Skeletal muscle tissue (tissue), 7 donors: ENCODE measurements around the genes TRIML1 and DUX4.

DNA sequence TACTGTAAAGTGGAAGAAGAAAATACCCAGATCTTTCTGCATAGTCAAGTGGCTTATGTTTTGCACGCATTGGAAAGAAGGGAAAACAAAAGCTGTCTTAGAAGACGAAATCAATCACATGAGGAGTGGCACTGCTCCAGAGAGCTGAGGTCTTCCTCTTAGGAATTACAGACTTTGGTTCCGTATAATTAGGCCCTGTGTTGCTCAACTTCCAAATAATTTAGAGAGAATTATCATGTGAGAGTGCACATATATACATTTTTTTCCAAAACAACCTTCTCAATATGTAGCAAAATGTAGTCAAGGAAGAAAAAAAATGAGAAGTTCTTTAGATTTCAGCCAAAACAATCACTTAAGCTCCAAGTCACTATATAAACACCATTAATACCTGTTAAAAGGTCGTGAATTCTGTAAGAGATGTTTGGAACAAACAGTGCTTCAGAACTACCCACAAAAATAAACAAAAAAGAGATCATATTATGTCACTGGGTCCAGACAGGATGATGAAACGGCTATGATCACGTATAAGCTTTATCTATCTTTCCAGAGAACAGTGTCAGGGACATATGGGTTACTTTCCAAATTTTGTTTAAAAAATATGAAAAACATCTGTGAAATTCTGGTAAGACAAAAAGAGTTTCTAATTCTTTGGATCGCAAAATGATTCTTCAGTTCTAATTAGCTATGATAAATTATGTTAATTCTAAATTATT, 90.2 kb downstream of the SORBS2 start:
- PRO-cap, 3 experiments: no peak in any of the 3 experiments
- RAMPAGE, long total RNA: no peak
- RRBS, 2 experiments: no CpG with 5 or more reads among the region's 7 CpGs

DNA sequence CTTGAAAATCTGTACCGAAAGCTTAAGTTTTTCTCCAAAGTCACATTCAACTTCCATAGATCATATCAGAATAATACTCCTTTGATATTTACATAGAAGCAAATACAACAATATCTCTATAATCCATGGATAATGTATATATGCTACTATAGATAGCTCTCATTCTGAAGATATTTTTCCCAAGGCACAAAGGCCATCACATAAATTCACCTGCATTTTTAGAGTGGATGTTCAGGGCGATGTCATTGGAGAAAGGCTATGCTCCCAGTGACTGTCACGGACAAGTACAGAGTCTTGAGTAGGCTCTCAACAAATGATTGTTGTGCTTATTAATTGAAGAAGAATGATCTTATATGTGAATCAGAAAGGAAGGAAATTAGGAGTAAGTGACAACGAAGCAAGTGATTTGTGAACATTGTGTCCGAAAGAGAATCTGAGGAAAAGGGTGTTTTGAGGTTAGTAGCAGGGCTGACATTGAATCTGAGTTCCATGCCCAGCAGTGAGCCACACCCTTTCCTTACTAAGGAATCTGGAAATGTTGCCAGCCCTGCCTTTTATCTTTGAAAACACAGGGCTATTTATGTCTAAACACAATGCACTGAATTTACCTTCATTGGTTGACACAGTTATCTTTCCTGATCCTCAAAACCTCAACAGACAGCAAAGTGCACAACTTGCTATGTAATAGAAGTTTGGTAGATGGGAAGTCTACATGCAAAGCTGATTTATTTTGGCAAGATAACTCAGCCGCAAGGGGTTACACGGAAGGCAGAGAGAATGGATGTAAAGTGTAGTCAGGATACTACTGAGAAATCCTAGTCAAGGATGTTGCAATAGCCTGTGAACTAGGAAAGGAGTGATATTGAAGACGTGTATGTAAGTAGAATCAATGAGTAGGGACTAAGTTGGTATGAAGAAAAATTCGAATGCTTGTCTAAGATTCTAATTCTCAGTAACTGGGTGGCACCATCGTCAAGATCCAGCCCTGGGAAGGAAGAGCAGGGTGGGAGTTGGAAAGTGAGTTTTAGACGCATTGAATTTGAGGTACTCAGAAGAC, 50.4 kb downstream of the SORBS2 start:
- PRO-cap, 3 experiments: no peak in any of the 3 experiments
- RAMPAGE, long total RNA: no peak
- RRBS, 2 experiments: no CpG with 5 or more reads among the region's 11 CpGs

DNA sequence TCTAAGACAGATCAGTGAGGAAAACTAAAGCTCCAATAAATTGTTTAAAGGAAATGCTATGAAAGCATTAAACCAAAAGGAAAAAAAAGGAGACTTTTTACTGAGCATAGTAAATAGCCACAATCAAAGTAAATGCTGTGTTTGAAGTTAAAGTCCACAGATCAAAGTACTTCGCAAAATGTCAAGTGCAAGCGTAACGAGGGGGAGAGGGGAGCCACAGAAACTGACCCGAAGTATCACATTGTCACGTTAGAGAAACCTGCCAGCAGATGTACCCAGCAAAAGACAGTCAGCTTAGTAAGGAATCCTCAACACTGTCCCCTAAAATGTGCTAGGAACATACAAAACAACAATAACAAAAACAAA, 37.7 kb downstream of the SORBS2 start:
- PRO-cap, 3 experiments: no peak in any of the 3 experiments
- RAMPAGE, long total RNA: no peak
- RRBS, 2 experiments: no CpG with 5 or more reads among the region's 5 CpGs

DNA sequence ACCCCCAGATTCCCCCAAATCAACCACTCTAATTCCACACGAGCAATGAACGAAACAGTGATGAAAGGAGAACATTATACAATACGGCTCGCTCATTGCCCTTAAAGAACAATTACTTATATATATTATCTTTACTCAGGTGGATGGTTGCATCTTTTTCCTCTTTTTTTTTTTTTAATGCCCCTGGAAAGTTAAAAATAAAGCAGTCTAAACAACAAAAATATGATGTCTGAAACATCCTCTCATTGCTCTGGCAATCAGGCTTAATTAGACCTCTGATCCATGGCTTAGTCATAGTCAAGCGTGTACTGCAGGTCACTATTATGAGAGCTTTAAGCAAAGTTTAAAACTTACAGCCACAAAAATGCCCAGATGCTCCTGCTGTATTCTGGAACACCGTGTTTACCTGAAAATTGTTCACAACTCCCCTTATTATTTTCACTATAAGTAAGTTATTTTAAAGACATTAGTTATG, 37.3 kb downstream of the SORBS2 start:
- PRO-cap, 3 experiments: no peak in any of the 3 experiments
- RAMPAGE, long total RNA: no peak
- RRBS, 2 experiments: no CpG with 5 or more reads among the region's 6 CpGs

DNA sequence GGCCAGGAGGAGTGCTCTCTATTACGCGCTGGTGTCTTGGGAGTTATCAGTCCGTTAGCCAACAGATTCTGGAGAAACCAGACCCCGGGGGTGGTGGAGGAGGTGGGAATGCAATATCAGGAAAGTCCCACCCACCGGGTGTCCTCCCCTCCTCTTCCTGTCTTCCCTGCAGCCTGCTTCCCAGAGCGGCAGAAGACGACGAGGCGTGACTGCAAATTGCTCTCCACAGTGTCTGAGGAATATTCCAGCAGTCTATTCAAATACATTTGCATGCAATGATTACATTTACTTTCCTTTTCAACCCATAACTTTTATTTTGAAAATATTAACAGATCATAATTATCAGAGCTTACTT, 17.8 kb upstream of the TLR3 start:
- PRO-cap, 3 experiments: no peak in any of the 3 experiments
- RAMPAGE, long total RNA: no peak
- RRBS, 2 experiments: 60% methylated on average over 1 of the region's 9 CpGs; no CpG with 5 or more reads in 1 of the 2 experiments

- PRO-cap, 3 experiments: no peak in any of the 3 experiments
- RAMPAGE, long total RNA: no peak
- RRBS, 2 experiments: 92 to 100% methylated on average over 1 of the region's 26 CpGs
Measured at GRCh38 chr4:186081099-186082056, 12.4 kb downstream of the TLR3 start.

- PRO-cap, 3 experiments: no peak in any of the 3 experiments
- RAMPAGE, long total RNA: no peak
- RRBS, 2 experiments: no CpG with 5 or more reads among the region's 13 CpGs
Measured at GRCh38 chr4:186168909-186169379, 22.4 kb upstream of the CYP4V2 start.

- PRO-cap, 3 experiments: no peak in any of the 3 experiments
- RAMPAGE, long total RNA: no peak
- RRBS, 2 experiments: no CpG with 5 or more reads among the region's 16 CpGs
Measured at GRCh38 chr4:186203146-186203970, 12.0 kb downstream of the CYP4V2 start.

- PRO-cap, 3 experiments: no peak in any of the 3 experiments
- RAMPAGE, long total RNA: no peak
- RRBS, 2 experiments: no CpG with 5 or more reads among the region's 1 CpG
Measured at GRCh38 chr4:186250714-186251087, 15.3 kb upstream of the F11 start.

- PRO-cap, 3 experiments: peak in 1 of 3 experiments; most common minus-strand start chr4:186693565 (in 1)
- RAMPAGE, long total RNA: no peak
- RRBS, 2 experiments: no CpG with 5 or more reads among the region's 18 CpGs
Measured at GRCh38 chr4:186693302-186694538, 29.9 kb downstream of the FAT1 start.

GRCh38 chr4:186722764-186723456, 746 bp downstream of the FAT1 start:
- PRO-cap, 3 experiments: no peak in any of the 3 experiments
- RAMPAGE, long total RNA: no peak
- RRBS, 2 experiments: 2 to 3% methylated on average over 25 of the region's 40 CpGs

DNA sequence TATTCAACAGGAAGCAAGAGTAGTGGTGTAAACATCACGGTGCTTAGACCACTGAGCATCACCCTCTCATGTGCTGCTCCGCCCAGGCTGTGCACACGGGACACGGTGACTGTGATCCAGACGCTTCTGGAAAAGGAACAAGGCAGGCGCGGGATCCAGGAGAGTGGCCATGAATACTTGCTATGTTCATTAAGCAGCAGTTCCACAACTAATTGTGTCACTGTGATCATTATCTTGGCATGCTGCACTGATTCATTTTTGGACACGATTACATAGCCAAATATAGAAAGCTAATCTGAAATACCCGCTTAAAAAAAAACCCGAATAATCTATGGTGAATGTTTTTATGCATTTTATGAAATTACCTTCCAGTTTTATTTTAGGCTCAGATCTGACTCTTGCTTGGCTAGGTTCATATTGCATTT, 19.7 kb upstream of the FAT1 start:
- PRO-cap, 3 experiments: no peak in any of the 3 experiments
- RAMPAGE, long total RNA: no peak
- RRBS, 2 experiments: no CpG with 5 or more reads among the region's 10 CpGs

DNA sequence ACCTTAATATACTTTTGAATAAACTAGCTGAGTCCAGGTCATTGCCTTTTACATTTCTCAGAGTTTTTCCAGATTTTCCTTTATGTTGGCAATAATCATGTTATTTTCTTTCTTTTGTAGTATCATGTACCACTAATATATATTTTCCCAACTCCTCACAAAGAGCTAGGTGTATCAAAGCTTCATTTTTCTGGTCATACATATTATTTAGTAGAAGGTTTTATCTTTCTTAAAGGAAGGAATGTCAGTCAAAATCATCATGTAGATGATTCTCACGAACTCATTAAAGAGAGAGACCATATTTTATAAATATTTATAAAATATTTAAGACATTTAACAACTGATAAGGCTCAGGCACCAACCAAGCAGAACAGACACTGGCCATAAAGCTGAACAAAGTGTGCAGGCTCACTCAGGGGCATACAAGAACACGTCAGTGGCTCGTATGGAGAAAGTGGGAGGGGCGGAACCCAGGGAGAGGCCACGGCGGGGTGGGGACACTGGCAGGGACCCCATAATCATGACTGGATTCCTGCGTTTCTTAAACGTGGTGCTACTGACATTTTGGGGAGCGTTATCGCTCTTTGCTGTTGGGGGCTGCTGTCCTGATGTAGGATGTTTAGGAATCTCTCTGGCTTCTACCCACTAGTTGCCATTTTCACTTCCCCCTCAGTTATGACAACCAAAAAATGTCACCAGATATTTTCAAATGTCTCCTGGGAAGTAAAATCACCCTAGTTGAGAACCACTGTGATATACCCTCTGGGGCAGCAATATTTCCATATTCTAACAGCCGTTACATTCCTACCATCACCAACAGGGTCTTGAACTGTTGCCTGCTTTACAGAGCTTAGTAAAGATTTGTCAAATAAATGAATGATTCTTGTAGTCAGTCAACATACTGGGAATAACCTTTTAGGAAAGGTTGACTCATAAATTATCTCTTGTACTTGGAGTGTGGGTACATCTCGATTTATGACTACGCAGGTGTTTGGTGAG, 31.4 kb upstream of the FAT1 start:
- PRO-cap, 3 experiments: no peak in any of the 3 experiments
- RAMPAGE, long total RNA: no peak
- RRBS, 2 experiments: no CpG with 5 or more reads among the region's 13 CpGs

DNA sequence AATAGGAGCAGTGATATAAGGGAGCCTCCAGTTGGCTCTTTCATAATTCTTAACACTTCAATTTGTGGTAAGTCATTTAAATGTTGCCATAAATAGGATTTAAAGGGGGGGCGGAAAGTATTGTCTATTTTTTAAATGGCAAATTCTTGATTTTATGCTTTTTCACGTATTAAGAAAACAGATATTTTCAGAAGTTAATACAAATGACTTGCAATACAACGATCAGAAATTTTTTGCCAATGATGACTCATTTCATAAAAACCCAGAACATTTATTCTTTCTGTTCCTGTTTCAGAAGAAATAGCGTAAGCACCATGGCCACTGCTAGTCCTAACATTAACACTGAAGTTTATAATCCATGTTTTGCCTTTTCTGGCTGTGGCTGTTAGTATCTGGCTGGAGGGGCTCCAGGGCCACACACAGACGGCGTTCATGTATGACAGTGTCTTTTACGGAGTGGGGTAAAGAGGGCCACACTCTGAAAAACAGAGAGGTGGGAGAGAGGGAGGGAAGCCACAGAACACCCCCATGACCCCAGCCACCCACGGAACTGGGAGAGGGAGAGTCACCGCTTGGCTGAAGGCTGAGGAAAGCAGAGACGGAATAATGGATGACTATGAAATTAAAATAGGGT, 115.9 kb upstream of the FAT1 start:
- PRO-cap, 3 experiments: peak in 1 of 3 experiments; most common minus-strand start position 552 of the sequence (in 1)
- RAMPAGE, long total RNA: no peak
- RRBS, 2 experiments: no CpG with 5 or more reads among the region's 10 CpGs

DNA sequence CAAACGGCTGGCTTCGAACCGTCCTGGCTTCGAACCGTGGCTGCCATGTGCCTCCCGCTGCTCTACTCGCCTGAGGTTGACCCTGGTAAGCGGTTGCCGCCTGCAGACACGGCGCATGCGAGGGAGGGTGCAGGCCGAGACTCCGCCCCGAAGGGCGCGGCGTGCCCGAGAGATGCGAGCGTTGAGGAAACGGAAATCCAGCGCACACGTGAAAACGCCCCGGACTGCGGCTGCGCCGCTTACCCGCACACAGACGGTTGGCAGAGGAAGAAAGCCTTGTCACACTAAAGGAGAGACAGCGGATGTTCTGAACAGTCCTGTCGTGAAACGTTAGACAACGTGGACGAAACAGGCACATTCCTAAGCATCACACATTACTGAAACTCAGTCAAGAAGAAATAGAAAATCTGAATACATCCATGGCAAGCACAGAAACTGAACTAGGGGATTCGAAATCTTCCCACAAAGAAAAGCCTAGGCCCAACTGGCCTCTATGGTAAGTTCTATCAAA, 382.0 kb upstream of the ZFP42 start:
- PRO-cap, 3 experiments: no peak in any of the 3 experiments
- RAMPAGE, long total RNA: no peak
- RRBS, 2 experiments: no CpG with 5 or more reads among the region's 37 CpGs

DNA sequence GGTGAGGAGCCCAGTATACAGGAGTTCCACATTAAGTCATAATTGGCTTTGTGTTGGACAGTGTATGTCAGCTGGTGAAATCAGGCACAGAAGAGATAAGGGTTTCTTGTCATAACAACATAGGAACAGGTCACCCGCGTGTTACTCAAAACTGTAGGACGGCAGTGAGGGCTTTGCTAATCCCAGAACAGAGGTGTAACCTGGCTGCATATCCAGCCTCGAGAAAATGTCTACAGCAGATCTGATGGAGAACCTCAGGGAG, at the start of gene TRIML1:
TSS of gene TRIML1 (plus strand) at position 109 of the 262 bp plus-strand sequence.
- PRO-cap, 3 experiments: no peak in any of the 3 experiments
- RAMPAGE, long total RNA: no peak
- RRBS, 2 experiments: no CpG with 5 or more reads among the region's 4 CpGs

DNA sequence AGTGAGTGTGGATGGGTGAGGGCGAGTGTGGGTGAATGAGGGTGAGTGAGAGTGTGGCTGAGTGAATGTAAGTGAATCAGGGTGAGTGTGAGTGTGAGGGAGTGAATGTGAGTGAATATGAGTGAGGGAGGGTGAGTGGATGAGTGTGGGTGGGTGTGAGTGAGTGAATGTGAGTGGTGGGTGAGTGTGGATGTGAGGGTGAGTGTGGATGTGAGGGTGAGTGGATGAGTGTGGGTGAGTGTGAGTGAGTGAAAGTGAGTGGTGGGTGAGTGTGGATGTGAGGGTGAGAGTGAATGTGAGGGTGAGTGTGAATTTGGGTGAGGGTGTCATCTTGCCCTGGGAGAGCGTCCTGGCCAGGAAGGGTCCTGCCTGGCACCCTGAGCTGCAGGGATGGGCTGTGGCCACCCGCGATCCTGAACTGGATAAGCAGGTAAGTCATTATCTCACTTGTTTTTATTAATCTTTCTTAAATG, 67.6 kb downstream of the TRIML1 start:
- PRO-cap, 3 experiments: no peak in any of the 3 experiments
- RAMPAGE, long total RNA: no peak
- RRBS, 2 experiments: no CpG with 5 or more reads among the region's 4 CpGs

DNA sequence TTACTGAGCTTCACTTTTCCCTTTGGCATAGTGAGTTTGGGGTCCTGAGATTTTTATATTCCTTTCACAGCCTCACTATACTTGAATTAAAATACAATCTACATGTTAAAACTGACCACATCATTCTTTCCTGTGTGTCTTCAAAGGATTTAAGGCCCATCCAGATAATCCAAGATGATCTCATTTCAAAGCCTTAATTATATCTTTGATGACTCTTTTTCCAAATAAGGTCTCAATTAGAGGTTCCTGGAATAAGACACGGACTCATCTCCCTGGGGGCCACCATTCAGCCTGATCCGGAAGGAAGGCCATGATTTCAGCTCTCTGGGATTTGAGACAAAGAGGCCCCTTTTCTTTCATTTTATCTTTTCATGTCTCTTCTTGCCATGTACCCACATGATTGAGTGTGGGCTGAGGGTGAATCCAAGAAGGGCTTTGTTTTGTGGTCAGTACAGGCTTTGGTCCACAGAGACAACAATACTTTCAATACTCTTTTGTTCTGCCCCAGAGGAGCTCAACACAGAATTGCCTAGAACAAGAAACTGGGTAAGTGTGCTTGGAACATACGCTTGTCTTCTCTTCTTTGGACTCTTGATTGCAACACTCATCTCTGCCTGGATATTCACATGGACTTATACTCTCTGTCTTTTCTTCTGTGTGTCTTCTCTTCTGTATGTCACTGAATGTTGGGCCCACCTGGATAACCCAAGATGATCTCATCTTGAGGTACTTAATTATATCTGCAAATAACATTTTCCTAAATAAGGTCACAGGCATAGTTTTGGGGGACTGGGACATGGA, 261.2 kb downstream of the TRIML1 start:
- PRO-cap, 3 experiments: no peak in any of the 3 experiments
- RAMPAGE, long total RNA: no peak
- RRBS, 2 experiments: no CpG with 5 or more reads among the region's 3 CpGs

GRCh38 chr4:190173505-190173842, at the start of gene DUX4:
Gene DUX4, plus strand, starts transcription at chr4:190173774.
- PRO-cap, 3 experiments: no peak in any of the 3 experiments
- RAMPAGE, long total RNA: no peak
- RRBS, 2 experiments: no CpG with 5 or more reads among the region's 32 CpGs